ENCODE data around the gene ATOX1.

DNA sequence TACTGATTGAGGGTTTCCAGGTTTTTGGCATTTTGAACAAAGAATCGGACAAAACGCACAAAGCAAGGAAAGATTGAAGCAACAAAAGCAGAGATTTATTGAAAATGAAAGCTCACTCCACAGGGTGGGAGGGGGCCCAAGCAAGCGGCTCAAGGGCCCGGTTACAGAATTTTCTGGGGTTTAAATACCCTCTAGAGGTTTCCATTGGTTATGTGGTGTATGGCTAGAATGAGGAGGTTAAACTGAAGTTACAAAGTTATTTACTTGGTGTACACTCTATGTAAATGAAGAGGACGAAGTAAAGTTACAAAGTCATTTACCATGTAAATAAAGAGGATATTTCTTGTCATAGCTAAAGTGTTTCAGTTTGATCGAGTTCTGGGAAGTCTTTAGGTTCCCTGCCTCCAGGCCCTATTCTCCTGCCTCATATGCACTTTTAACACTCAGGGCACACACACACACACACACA is 10.7 kb upstream of the GM2A start:
- PRO-cap, 5 experiments, result no peak in any of the 5 experiments
- RAMPAGE, long total RNA, 2 experiments, result no peak in any of the 2 experiments
- RRBS, result no CpG with 5 or more reads among the region's 6 CpGs

- PRO-cap, 5 experiments, result no peak in any of the 5 experiments
- RAMPAGE, long total RNA, 2 experiments, result no peak in any of the 2 experiments
- RRBS, result no CpG with 5 or more reads among the region's 6 CpGs
Observed at GRCh38 chr5:151253590-151254132, 676 bp downstream of the GM2A start.

DNA sequence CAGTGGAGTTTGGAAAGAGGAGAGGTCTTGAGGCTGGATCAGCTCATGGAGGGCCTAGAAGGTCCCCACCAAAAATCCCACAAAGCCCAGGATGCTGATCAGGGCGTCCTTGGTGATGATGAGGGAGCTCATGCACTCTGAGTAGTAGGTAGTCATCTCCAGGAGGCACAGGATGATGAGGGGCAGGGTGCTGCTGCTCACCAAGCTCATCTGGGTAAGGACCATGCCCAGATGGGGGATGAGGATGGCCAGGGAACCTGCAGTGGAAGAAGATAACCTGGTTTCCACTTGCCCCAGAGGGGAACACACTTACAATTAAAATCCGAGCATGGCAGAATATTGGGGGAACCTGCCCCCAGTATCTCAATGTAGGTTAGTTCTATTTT is 19.0 kb upstream of the SLC36A2 start:
- PRO-cap, 5 experiments, result peak in 4 of 5 experiments; most common plus-strand start position 241 of the sequence (in 3)
- RAMPAGE, long total RNA, 2 experiments, result no peak in any of the 2 experiments
- RRBS, result no CpG with 5 or more reads among the region's 2 CpGs

DNA sequence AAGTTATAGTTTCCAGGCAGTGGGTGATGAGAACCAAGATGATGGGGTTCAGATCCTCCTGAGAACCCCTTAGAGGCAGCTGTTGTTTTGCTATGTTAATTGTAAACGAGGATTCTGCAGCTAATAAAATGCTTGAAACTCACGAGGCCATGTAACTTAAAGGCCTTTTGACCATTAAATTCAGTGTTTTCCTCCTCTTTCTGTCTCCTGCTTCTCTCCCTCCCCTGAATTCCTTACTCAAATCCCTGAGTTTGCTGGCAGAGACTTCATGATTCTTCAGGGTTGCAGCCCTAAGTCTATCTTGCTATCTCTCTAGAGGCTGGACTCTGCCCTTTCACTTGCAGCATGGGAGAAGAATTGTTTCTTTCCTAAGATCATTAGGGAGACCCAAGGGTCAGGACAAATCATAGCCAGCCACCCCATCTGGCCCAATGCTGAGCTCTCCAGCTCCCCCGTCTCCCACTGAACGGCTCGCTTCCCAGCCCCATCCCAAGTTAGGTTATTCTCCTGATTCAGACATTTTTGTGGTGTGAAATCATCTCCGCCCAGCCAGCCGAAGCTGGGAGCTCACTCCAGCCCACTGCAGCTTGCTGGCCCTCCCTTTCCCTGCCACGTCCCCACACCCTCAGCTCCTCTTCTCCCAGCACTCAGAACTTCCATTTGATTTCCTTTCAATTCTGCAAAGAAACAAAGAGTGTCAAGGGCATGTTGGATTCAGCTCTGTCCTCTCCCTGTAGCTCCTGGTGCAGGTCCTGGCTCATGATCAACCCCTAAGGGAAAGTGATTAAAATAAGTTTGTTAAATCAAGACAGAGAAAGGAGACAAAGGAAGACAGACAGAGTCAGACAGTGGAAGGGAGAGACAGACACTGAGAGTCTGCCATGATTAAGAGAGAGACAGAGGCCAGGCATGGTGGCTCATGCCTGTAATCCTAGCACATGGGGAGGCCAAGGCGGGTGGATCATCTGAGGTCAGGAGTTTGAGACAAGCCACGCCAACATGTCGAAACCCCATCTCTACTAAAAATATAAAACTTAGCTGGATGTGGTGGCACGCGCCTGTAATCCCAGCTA is 12.4 kb upstream of the SPARC start:
- PRO-cap, 5 experiments, result peak in 4 of 5 experiments; most common plus-strand start position 585 of the sequence (in 1); most common minus-strand start position 464 of the sequence (in 4)
- RAMPAGE, long total RNA, 2 experiments, result no peak in any of the 2 experiments
- RRBS, result no CpG with 5 or more reads among the region's 13 CpGs

GRCh38 chr5:151739832-151740877 is 18.3 kb downstream of the ATOX1 start:
- PRO-cap, 5 experiments, result no peak in any of the 5 experiments
- RAMPAGE, long total RNA, 2 experiments, result no peak in any of the 2 experiments
- RRBS, result no CpG with 5 or more reads among the region's 13 CpGs

GRCh38 chr5:151758086-151759258 is at the start of gene ATOX1:
Gene ATOX1 (minus strand): TSS chr5:151758631.
- PRO-cap, 5 experiments, result peak in 5 of 5 experiments; most common plus-strand start chr5:151758718 (in 3); most common minus-strand start chr5:151758608 (in 2)
- RAMPAGE, long total RNA, 2 experiments, result start-site peak on the minus strand in 2 of 2 experiments, at chr5:151758568-151758633 at its widest, 674 to 1,321 reads per replicate
- RRBS, result 3% methylated on average over 8 of the region's 75 CpGs

- PRO-cap, 5 experiments, result no peak in any of the 5 experiments
- RAMPAGE, long total RNA, 2 experiments, result no peak in any of the 2 experiments
- RRBS, result no CpG with 5 or more reads among the region's 7 CpGs
Observed at GRCh38 chr5:151773214-151773573, 1.4 kb downstream of the G3BP1 start.

- PRO-cap, 5 experiments, result no peak in any of the 5 experiments
- RAMPAGE, long total RNA, 2 experiments, result no peak in any of the 2 experiments
- RRBS, result no CpG with 5 or more reads among the region's 5 CpGs
Observed at GRCh38 chr5:151816550-151817422, 45.0 kb downstream of the G3BP1 start.

DNA sequence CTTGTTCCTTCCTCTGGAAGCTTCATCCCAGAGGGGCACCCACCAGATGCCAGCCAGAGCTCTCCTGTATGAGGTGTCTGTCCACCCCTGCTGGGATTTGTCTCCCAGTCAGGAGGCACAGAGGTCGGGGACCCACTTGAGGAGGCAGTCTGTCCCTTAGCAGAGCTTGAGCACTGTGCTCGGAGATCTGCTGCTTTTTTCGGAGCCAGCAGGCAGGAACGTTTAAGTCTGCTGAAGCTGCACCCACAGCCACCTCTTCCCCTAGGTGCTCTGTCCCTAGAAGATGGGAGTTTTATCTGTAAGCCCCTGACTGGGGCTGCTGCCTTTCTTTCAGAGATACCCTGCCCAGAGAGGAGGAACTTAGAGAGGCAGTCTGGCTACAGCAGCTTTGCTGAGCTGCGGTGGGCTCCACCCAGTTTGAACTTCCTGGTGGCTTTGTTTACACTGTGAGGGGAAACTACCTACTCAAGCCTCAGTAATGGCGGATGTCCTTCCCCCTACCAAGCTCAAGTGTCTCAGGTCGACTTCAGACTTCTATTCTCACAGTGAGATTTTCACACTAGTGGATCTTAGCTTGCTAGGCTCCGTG is 101.8 kb upstream of the GLRA1 start:
- PRO-cap, 5 experiments, result no peak in any of the 5 experiments
- RAMPAGE, long total RNA, 2 experiments, result no peak in any of the 2 experiments
- RRBS, result no CpG with 5 or more reads among the region's 8 CpGs

DNA sequence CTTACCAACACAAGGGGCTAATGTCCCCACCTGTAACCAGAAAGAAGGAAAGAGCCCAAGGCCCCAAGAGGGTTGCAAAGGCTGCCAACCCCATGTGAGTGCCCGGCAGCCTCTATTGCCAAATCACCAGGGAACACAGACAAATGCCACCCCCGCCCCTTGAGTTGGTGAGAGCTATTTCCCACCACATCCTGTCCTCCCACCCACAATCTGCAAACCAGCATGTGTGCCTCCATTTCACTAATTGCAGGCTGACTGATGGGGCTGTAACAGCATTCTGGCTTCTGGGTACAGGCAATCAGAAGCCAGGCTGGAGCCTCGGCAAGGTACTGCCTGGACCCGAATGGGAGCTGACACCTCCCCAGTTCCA is 78.2 kb downstream of the FAM114A2 start:
- PRO-cap, 5 experiments, result no peak in any of the 5 experiments
- RAMPAGE, long total RNA, 2 experiments, result no peak in any of the 2 experiments
- RRBS, result no CpG with 5 or more reads among the region's 4 CpGs

GRCh38 chr5:154373879-154374327 is 71.9 kb upstream of the SAP30L start:
- PRO-cap, 5 experiments, result no peak in any of the 5 experiments
- RAMPAGE, long total RNA, 2 experiments, result no peak in any of the 2 experiments
- RRBS, result no CpG with 5 or more reads among the region's 6 CpGs

DNA sequence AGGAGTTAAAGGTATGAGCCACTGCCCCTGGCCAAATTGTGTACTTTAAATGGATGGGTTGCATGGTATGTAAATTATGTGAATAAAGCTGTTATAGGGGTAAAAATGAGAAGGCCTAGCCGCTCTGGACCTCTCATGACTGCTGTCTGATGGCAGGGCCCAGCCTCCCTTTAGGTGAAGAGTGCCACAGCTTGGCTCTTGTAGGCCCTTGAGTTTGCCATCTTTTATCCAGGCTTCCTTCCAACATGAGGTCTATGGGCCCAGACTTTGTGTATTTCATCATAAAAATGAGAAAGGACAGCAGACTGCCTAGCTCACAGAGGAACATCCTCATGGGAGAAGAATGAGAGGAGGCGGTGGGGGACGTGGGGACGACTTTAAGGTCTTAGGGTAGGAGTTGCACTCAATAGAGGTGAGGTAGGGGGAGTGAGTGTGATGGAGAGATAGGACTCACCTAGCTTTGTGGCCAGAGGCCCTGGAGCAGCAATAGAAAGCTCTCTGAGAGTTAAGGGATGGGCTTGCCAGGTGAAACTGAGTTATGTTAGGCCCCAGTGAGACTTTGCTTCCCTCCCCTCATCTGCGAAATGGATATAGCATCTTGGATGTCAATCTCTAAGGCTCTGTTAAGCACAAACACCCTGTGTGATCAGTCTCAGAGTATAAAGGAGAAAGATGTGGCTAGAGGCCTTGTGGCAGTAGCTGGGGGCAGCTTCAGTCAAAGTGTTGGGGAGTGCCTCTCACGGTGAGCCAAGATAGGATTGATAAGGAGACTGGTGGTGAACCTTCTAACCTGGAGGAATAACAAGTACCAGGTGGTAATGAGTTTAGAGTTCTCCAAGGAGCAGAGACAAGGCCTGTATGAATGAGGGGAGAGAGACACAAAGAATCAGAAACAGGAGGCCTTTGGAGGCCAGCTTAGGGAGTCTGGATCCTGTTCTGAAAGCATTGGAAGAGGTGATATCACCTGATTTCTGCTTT is 14.2 kb downstream of the LARP1 start:
- PRO-cap, 5 experiments, result no peak in any of the 5 experiments
- RAMPAGE, long total RNA, 2 experiments, result no peak in any of the 2 experiments
- RRBS, result no CpG with 5 or more reads among the region's 6 CpGs

- PRO-cap, 5 experiments, result no peak in any of the 5 experiments
- RAMPAGE, long total RNA, 2 experiments, result no peak in any of the 2 experiments
- RRBS, result no CpG with 5 or more reads among the region's 10 CpGs
Observed at GRCh38 chr5:154810952-154811935, 39.2 kb downstream of the FAXDC2 start.

GRCh38 chr5:154818272-154819478 is 31.7 kb downstream of the FAXDC2 start:
- PRO-cap, 5 experiments, result no peak in any of the 5 experiments
- RAMPAGE, long total RNA, 2 experiments, result no peak in any of the 2 experiments
- RRBS, result no CpG with 5 or more reads among the region's 8 CpGs

- PRO-cap, 5 experiments, result no peak in any of the 5 experiments
- RAMPAGE, long total RNA, 2 experiments, result no peak in any of the 2 experiments
- RRBS, result no CpG with 5 or more reads among the region's 3 CpGs
Observed at GRCh38 chr5:154849632-154850162, 706 bp downstream of the FAXDC2 start.

GRCh38 chr5:154859767-154859944 is 1.2 kb downstream of the CNOT8 start:
- PRO-cap, 5 experiments, result no peak in any of the 5 experiments
- RAMPAGE, long total RNA, 2 experiments, result no peak in any of the 2 experiments
- RRBS, result no CpG with 5 or more reads among the region's 3 CpGs

DNA sequence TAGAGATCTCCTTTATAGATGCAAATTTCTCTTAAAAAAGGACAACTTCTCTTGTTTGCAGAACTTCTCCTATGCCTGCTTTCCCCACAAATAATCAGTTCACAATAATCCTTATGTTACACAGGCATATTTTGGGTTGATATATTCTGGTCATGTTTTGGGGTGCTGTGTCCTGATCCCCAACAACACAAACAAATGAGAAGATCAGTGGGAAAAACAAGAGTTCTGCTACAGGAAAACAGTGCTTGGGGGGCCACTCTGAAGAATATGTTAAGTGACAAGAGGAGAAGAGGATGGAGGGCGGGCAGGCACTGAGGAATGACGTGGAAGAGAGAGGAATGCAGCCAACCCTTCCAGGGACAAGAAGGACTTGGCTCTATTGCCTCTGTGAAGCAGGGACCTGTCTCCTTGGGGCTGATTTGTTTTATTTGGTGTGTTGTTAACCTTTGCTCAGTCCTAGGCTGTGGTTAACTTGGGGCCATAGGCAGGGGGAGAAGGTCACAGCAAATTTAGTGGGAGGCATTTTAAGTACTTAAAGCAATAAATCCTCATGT is 39.8 kb downstream of the KIF4B start:
- PRO-cap, 5 experiments, result no peak in any of the 5 experiments
- RAMPAGE, long total RNA, 2 experiments, result no peak in any of the 2 experiments
- RRBS, result no CpG with 5 or more reads among the region's 2 CpGs

DNA sequence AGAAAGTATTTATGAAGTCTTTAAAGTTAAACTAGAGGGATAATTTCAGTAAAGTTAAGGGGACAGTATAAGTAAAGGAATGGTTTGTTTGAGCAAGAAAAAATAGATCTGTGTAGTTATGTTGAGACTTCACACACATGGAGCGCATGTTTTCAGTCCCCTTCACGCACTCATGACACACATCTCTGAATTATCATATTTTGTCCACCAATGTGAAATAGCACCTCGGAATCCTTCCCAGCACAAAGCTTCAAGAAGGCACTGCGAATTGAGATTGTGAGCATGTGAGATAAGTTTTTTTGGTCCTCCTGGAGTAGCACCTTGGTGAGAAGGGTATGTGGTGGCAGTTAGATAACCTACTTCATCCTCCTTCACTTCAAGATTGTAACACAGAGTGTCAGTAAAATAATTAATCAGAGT is 143.1 kb downstream of the KIF4B start:
- PRO-cap, 5 experiments, result no peak in any of the 5 experiments
- RAMPAGE, long total RNA, 2 experiments, result no peak in any of the 2 experiments
- RRBS, result no CpG with 5 or more reads among the region's 4 CpGs

DNA sequence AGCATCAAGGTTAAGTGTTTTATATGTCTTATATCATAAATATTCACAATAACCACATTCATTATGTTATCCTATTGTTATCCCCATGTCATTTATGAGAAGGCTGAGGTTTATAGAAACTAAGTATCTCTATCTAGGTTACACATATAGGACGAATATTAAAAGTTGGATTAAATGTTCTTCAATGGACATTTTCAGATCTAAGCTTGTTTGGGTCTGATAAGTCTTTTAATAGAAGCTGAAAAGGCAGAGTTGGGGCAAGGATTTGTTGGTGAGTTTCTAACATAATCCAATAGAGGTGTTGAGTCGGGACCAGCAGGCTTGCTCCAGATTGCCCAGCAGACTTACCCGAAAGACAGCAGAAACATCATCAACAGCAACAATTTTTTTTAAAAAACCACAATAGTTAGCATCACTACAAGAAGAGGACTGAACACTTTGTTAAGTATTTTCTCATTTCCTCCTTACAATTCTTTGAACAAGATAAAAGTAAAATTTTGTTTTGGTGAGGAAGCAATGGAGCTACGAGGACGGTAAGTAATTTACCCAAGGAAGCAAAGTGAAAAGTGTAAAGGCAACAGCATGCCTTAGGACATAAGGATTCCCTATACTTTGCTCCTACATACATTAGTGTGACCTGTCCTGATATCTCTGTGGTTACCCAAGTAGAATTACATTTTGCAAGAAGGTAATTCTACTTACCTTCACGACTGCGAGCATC is 13.0 kb downstream of the ITK start:
- PRO-cap, 5 experiments, result peak in 1 of 5 experiments; most common plus-strand start position 505 of the sequence (in 1); most common minus-strand start position 346 of the sequence (in 1)
- RAMPAGE, long total RNA, 2 experiments, result no peak in any of the 2 experiments
- RRBS, result no CpG with 5 or more reads among the region's 7 CpGs

DNA sequence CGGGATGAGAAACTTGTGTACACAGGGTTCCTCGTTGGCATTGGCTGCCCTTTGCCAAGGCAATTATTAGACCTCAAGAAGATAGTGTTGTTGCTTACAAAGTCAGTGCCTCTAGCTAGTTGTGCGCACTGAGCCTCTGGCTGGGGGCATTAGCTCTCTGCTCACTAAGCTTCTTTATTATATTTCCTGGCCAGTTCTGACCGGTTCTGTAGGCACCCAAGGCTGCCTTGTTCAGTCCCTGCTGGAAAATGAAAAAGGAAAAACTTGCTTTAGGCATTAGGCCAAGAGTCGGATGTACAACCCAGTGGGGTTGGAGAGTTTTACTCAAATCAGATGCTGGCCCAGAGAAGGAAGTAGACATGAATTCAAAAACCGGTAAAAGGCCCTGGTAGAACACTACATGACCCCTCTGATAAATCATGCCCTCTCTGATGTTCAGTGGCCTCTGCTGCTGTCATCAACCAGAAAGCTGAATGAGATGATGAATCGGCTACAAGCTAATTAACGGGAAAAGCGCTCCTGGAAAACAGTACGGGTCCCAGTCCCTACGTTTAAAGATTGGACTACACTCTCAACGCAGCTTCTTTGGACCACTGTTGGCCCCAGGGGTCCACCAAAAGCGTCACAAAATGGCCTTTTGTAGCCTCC is 2.2 kb downstream of the CYFIP2 start:
- PRO-cap, 5 experiments, result no peak in any of the 5 experiments
- RAMPAGE, long total RNA, 2 experiments, result no peak in any of the 2 experiments
- RRBS, result no CpG with 5 or more reads among the region's 13 CpGs

Measured in liver (tissue), 9 donors.